Myometrial cell (primary cell): Measurements from ENCODE around the genes ACRV1 and VSIG10L2.

DNA sequence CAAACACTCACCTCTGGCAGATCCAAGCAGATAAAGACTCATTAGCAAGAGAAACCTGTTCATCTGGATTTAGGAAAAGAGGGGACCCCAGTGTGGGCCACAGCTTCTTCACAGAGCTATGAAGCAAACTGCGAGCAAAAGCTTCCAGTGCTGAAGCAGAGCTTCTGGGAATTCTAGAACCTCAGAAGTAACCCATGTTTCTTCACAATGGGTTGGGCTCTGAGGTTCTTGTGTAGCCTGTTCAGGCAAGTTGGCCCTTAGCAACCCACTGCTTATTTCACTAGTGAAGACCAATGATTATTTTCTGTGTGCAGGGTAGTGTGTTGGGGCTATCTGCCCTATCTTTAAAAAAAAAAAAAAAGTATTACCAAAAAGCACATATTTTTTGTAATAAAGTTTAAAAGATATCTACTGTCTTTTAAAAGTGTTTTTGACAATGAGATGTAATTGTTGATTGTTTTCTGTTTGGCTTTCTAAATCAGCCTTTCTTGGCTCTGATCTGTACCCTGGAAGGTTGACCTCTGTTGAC is at the start of gene ACRV1:
TSS of gene ACRV1 (minus strand) at position 130 of the 529 bp plus-strand sequence.
- RAMPAGE, long total RNA: no peak

DNA sequence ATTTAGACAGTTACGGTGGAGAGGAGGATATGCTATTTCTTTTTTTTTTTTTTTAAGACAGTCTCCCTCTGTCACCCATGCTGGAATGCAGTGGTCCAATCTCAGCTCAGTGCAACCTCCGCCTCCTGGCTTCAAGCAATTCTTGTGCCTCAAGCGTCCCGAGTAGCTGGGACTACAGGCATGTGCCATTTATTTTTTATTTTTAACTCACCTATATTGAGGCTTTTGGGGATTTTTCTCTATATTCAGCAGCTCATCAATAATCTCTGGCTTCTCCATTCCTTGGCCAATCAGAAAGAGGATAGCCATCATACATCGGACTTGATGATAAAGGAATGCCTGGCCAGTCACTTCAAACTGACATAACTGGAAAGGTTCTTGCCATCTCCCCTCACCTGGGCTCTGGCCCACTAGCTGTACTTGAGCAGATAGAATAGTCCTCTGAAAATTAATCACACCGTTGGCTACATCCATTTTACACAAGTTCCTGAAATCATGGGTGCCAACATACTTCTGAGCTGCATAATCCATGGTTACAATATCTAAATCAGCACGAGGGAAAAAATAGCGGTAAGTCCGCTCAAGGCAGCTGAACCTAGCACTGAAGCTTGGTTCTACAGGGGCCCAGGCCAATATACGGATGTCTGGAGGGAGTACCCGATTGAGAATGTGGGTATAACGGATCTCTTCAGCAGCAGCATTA is 7.7 kb downstream of the HYLS1 start:
- RAMPAGE, long total RNA: no peak

DNA sequence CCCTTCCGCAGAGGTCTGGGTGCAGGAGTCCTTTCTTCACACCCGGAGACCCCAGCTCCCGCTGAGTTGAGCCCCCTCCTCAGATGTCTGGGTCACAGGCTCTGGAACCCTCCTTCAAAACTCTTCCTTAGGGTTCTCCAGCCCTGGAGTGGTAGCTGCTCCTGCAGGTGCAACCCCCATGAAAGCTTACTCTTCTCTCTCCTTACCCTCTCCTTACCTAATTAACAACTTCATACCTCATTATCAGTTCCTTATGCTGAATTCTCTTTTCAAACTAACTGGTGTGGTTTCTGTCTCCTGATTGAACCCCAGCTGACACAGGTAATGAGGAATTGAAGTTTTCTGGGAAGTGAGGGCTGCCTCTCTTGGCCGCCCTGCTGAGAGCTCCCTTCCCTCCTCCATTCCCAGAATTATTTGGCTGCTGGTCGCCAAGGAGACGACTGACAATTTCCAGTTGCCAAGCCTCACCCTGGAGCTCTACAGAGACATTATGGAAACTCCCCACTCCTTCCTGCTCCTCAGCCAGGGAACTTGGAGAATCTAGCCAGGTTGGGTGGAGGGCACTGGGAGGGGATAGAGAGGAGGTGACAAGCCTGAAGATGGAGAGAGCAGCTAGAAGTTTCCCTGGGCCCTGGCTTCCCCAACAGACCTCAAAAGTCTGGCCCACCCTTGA is 7.0 kb upstream of the VSIG10L2 start:
- RAMPAGE, long total RNA: no peak

DNA sequence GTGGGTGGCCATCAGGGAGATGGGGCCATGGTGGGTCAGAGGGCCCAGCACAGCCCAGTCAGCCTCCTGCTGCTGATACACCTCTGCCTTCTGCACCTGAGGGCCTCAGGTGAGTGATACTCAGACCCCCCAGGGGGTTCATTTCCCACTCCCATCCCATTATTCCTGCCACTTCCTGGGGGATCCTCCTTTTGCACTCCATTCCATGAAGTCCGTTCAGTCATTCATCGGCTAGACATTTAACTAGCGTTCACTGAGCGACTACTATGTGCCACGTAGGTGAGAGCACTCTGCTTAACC is at the start of gene VSIG10L2:
TSS of gene VSIG10L2 (plus strand) at position 16 of the 300 bp plus-strand sequence.
- RAMPAGE, long total RNA: no peak

- RAMPAGE, long total RNA: no peak
Measured at GRCh38 chr11:125951641-125952454, 6.0 kb downstream of the VSIG10L2 start.

- RAMPAGE, long total RNA: no peak
Measured at GRCh38 chr11:126067908-126068107, 5.1 kb upstream of the CDON start.

- RAMPAGE, long total RNA: no peak
Measured at GRCh38 chr11:126139954-126140636, 71.4 kb downstream of the RPUSD4 start.

DNA sequence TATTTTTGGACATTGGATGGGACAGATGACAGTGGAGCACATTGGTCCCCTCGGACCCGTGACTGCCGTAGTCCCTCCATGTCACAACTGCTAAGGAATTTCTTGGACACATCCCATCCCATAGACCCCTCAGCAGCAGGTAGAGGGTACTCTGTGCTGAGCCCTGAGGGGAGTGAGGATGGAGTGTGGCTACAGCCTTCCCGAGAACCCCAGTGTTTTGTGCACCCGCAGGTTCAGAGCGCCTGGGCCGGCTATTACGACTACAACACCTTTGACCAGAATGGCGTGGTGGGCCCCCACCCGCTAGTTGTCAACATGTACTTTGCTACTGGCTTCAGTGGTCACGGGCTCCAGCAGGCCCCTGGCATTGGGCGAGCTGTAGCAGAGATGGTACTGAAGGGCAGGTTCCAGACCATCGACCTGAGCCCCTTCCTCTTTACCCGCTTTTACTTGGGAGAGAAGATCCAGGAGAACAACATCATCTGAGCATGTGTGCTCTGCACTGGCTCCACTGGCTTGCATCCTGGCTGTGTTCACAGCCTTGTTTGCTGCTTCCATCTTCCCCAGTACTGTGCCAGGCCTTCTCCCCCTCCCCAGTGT is 5.6 kb upstream of the TIRAP start:
- RAMPAGE, long total RNA: no peak

DNA sequence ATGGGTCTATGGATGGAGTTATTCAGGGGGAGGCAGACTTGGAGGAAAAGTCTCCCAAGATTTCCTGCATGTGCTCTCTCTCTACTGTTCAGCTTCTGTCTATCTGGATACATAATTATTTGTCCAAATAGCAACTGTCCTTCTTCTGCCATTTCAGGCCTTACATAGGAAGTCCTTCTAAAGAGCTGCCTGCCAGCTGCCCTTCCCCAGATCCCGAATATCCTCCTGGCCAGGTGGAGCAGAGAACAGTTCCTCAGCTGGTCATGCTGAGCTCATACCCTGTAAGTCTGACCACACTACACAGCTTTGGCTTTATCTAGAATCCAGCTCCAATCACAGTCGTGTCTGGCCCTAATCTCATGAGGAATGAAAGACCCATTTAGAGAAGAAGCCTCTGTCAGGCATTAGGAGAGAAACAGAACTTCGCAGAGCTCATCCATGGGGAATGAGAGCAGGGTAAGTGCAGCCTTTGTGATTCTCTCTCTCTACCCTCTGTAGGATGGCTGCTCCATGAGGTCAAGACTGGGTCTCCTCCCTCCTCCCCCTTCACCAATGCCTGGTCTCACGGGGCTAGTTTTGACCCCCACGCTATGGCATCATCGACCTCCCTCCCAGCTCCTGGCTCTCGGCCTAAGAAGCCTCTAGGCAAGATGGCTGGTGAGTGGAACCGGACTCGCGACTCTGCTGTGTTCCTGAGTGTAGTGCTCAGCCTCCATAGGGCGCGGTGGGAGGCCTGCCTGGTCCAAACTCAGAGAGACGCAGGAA is 7.6 kb downstream of the TIRAP start:
- RAMPAGE, long total RNA: no peak

- RAMPAGE, long total RNA: no peak
Measured at GRCh38 chr11:126478062-126478336, 122.5 kb downstream of the ST3GAL4 start.

DNA sequence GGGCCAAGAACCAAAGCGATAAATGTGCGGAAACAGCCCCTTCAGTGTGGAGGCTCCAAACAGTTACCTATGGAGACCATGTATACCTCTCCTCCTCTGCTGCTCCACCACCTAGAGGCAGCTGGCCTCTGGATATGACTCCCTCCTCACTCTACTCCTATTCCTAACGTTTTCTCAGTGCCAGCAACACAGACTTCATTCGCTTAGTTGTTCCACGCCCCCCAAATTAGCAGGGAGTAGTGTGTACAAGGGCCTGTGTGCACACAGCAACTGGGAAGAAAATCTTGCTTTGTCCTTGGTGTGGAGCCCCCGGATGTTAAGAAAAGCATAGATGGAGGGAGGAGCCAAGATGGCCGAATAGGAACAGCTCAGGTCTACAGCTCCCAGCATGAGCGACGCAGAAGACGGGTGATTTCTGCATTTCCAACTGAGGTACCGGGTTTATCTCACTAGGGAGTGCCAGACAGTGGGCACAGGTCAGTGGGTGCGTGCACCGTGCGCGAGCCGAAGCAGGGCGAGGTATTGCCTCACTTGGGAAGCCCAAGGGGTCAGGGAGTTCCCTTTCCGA is 362.3 kb upstream of the KIRREL3 start:
- RAMPAGE, long total RNA: no peak

DNA sequence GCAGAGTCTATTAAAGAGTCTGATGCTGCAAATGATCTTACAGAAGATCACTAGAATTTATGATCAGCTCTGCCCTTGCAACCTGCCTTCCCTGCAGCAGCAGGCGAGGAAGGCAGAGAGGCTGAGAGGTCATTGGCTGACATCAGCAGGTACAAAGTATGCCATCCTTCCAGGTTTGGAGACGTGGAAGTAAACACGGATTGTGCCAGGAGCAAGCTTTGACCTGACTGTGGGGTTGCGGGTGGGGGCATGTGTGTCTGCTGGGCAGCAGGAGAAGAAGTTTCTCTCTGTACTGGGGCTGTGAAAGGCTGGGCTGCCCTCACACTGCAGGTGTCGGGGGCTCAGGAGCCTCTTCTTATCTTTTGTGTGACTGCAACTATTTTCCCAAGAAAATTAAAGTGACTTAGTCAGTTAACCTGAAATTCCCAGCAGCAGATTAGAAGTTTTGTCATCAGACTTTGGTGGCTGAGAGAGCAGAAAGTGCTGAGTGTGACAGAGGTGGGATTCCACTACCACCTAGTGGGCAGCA is 566.0 kb downstream of the ETS1 start:
- RAMPAGE, long total RNA: no peak

- RAMPAGE, long total RNA: no peak
Measured at GRCh38 chr11:128298247-128298664, 289.1 kb downstream of the ETS1 start.

- RAMPAGE, long total RNA: no peak
Measured at GRCh38 chr11:128328740-128329721, 258.3 kb downstream of the ETS1 start.

- RAMPAGE, long total RNA: no peak
Measured at GRCh38 chr11:128424647-128425619, 162.4 kb downstream of the ETS1 start.

- RAMPAGE, long total RNA: no peak
Measured at GRCh38 chr11:128451367-128452175, 135.8 kb downstream of the ETS1 start.

DNA sequence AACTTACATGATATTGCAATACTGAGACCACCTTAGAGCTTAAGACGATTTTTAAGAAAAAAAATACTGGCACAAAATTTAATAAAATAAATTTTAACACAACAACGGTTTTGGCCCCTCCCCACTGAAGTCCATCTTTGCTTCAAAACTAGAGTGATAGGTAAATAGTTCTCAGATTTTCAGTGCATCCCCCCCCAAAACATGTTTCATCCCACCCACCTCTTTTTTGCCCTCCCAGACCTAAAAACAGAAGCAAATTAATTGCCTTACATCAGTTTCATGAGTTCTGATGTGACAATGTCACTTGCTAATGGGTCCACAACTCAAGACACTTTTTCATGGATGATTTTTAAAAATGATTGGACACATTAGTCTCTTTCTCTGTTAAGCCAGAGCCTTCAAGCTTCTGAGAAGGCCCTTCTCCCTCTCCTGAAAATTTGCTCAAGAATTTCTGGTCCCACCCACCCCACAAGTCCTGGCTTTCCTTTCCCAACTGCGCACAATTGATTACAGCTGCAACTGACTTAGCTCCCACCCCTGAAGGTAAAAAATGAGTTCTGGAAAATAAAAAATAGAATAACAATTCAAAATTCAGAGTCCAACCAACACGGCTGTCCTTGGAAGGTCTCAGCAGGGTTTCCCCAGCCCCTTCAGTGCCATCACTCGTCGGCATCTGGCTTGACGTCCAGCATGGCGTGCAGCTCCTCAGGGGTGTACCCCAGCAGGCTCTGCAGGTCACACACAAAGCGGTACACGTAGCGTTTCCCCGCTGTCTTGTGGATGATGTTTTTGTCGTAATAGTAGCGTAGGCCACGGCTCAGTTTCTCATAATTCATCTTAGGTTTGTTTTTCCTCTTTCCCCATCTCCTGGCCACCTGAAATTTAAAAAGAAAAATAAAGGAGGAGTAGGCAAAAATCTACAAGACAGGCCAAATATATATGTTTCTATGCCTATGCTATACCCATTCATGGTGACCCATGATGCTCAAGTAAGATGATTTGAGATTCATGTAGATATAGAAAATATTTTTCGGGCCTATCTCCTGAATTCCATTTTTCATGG is 125.3 kb downstream of the ETS1 start:
- RAMPAGE, long total RNA: no peak

GRCh38 chr11:128465623-128466769 is 121.4 kb downstream of the ETS1 start:
- RAMPAGE, long total RNA: no peak

- RAMPAGE, long total RNA: no peak
Measured at GRCh38 chr11:128482417-128483256, 104.7 kb downstream of the ETS1 start.

DNA sequence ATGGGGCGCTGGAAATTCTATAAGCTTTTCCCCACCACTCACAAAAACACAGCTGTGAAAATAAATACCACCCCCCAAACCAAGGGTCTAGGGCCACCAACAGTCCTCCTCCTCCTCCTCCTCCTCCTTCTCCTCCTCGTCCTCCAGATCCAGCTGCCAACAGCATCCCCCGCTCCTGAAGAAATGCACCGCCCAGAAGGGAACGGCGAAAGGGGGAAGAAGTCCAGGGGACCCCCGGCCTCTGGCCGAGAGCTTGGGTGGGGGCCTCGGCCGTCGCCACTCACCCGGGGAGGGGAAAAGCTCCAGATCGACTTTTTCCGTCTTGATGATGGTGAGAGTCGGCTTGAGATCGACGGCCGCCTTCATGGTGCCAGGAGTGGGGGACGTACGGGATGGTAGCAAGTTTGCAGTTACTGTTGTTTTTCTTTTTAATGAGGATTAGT is 65.7 kb downstream of the ETS1 start:
- RAMPAGE, long total RNA: no peak